ENCODE data around the gene GCFC2.

- RRBS: no CpG with 5 or more reads among the region's 5 CpGs
Measured at GRCh38 chr2:74831863-74832327, 2.0 kb upstream of the HK2 start.

GRCh38 chr2:74833440-74833996 is 409 bp upstream of the HK2 start:
- RRBS: no CpG with 5 or more reads among the region's 38 CpGs

DNA sequence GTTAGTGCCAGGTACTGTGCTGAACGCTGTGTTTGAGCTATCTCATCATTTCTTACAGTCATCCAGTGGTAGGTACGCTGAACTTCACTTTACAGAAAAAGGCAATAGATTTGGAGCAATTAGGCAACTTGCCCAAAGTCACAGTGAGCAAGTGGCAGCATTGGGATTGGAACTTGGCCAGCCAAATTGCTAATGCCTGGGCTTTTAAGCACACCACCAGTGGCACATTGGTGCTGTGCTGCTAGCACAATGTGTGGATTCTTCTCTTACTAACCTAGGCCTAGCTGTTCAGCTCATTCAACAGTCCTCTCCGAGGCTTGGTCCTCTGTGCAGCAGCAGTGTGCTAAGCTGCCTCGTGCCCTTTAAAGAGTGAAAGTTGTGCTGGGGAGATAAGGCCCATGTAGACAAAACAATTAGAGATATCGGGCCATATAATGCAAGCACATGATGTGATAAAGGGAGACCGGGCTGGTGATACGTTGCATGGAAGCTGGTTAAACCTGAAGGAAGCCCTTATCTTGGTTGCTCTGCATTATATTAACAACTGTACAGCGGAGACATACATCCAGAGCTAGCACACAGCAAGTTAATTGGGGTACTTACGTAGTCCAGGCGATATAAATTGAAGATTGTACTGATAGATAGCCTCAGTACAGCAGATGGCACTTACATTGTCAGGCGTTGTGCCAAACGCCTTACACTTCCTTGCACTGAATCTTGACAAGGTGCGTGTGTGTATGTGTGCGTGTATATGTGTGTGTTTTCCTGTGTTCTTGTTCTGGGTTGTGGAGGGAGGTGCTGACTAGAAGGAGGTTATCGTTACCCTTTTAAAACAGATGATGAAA is 28.4 kb downstream of the HK2 start:
- RRBS: no CpG with 5 or more reads among the region's 15 CpGs

DNA sequence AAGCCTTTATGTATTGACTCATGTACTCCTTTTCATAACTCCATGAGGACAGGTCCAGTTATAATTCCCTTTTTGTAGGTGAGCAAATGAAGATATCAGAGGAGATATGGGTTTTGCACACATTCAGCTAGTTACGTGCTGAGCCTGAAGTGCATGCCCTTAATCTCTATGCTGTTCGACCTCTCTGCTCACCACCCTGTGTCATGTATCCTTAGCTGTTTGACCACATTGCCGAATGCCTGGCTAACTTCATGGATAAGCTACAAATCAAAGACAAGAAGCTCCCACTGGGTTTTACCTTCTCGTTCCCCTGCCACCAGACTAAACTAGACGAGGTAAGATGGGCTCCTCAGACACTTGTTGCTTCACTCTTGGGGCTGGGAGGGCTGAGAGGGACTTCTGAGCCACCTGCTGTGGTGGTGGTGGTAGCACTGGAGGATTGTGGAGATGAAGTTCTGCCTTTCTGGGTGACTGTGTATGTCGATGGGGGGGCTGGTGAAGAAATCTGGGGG is 38.2 kb downstream of the HK2 start:
- RRBS: no CpG with 5 or more reads among the region's 6 CpGs

DNA sequence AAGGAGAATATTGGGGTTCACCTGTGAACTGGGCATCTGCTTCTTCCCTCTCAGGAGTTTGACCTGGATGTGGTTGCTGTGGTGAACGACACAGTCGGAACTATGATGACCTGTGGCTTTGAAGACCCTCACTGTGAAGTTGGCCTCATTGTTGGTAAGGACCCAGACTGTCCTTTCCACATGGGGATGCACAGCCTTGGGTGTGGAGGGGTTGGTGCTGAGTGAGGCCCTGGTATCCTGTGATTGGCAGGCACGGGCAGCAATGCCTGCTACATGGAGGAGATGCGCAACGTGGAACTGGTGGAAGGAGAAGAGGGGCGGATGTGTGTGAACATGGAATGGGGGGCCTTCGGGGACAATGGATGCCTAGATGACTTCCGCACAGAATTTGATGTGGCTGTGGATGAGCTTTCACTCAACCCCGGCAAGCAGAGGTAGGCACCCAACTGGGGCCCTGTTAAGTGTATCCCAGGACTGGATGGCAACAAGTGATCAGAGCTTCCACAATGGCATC is 52.4 kb downstream of the HK2 start:
- RRBS: no CpG with 5 or more reads among the region's 9 CpGs

GRCh38 chr2:75710235-75711510 is at the start of gene GCFC2:
GCFC2 (minus strand) TSS chr2:75710915.
- RRBS: 2% methylated on average over 8 of the region's 82 CpGs

DNA sequence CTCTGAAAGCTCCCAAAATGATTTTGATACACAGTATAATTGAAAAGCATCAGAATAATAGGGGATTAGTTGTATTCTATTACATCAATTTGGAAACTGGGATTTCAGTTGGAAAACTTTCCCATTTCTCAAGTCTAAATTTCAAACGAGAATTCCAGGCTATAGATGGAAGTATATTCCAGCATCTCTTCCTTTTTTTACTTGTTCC is 326.9 kb upstream of the GCFC2 start:
- RRBS: no CpG with 5 or more reads among the region's 1 CpG

DNA sequence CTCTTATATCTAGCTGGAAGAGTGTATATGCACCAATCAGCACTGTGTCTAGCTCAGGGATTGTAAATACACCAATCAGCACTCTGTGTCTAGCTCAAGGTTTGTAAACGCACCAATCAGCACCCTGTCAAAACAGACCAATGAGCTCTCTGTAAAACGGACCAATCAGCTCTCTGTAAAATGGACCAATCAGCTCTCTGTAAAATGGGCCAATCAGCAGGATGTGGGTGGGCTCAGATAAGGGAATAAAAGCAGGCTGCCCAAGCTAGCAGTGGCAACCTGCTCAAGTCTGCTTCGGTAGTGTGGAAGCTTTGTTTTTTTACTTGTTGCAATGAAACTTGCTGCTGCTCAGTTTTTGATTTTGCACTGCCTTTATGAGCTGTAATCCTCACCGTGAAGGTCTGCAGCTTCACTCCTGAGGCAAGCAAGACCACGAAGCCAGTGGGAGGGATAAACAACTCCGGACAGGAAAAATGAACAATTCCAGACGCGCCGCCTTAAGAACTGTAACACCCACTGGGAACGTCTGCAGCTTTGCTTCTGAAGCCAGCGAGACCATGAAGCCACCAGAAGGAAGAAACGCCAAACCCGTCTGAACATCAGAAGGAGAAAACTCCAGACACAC is 245.9 kb upstream of the REG3G start:
- RRBS: no CpG with 5 or more reads among the region's 13 CpGs

DNA sequence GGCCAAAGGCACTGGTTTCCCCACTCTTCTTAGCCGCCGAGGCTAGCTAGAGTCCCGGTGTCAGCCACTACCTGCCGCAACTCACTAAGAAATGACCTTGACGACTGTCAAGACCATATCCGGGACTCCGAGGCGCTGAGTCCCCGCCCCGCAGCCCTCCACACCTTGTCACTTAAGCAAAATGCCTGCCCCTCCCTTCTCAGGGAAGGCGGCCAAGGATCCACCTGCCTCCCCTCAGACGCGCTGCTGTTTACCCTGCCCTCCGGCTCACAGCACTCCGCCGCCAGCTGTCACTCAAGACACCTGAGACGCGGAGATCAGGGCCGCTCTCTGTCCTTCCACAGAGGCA is 32.7 kb upstream of the REG3G start:
- RRBS: 90% methylated on average over 4 of the region's 19 CpGs

- RRBS: no CpG with 5 or more reads among the region's 3 CpGs
Measured at GRCh38 chr2:80489671-80490155, 185.2 kb upstream of the LRRTM1 start.

- RRBS: no CpG with 5 or more reads among the region's 2 CpGs
Measured at GRCh38 chr2:84527190-84527659, 10.9 kb downstream of the DNAH6 start.

DNA sequence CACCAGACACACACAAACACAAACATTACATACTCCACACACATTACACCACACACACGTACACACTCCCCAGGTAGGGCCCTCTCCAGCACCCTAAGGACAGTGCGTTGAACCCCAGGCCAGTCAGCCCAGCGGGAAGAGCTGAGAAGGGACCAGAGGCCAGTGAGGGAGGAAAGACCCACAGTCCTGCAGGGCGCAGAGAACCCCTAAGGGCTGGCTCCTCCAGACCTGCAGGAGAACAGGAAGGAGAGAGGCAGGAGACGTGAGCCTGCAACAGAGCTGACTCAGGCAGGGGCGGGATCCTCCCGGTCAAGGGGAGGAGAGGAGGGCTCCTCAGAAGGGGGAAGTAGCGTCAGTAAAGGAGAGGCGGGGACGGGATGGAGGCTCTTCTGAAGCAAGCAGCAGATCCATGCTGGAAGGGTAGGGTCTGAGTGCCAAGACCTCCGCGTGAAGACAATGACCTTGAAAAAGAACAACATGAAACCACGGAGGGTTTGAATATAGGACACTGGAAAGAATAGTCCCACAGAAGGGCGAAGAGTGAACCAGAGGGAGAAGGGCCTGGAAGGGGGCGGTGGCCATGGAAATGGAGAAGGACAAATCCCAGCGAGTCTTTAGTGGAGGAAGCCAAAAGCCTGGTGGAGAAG is 50.8 kb downstream of the TRABD2A start:
- RRBS: no CpG with 5 or more reads among the region's 16 CpGs

DNA sequence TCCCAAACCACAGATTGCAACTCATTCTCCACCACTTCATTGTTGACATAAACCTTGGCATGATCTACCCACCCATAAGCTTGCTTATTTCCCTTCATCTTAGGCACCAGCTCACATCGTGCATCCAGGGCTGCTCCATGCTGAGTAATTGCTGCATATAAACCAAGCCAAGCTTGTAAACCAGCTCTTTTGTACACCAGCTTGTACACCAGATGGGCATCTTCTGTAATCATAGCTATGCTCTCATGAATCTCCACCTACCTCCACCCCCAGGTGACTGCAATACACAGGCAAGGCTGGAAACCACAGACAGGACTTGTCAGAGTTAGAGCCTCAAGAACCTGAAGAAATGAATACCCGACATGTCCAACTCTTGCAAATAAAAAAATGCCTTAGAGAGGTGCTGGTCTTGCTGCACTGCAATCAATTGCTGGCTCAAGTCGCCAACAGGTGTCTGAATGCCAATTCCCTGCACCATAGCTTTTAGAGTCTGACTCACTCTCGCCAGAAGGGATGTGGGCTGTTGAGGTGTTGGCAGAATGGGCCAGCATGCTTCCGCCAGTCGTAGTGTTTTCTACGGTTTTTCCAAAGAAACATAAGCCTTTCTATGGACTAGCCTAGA is 31.4 kb downstream of the TRABD2A start:
- RRBS: no CpG with 5 or more reads among the region's 7 CpGs

DNA sequence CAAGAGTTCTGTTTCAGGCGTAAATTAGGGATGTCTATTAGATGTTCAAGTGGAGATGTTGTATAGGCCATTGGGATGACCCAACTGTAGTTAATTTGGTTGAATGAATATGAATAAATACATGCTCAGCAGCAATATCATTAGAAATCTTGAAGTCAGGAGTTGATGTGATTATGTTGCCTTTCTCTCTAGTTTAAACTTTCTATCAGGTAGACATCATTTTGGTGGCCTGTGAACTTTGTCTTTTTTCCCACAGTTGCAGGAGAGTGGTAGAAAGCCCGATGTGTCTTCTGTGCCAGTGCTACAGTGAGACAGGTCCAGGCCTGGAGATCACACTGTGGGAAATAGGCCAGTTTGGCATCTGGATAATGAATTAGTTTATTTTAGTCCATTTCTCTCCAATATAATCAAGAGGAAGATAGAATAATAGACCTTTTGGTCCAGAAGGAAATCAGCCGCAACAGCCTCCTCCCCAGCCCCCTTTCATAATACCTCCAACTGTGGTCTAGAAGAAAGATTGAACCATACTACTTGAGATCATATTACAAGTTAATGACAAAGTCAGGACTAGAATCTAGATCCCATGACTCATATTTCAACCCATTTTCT is 20.4 kb downstream of the KCMF1 start:
- RRBS: no CpG with 5 or more reads among the region's 3 CpGs

GRCh38 chr2:85053853-85054306 is 79.3 kb upstream of the TCF7L1 start:
- RRBS: no CpG with 5 or more reads among the region's 6 CpGs

- RRBS: 94% methylated on average over 16 of the region's 37 CpGs
Measured at GRCh38 chr2:85134247-85134667, 1.1 kb downstream of the TCF7L1 start.

GRCh38 chr2:85139295-85140351 is 6.4 kb downstream of the TCF7L1 start:
- RRBS: no CpG with 5 or more reads among the region's 7 CpGs

DNA sequence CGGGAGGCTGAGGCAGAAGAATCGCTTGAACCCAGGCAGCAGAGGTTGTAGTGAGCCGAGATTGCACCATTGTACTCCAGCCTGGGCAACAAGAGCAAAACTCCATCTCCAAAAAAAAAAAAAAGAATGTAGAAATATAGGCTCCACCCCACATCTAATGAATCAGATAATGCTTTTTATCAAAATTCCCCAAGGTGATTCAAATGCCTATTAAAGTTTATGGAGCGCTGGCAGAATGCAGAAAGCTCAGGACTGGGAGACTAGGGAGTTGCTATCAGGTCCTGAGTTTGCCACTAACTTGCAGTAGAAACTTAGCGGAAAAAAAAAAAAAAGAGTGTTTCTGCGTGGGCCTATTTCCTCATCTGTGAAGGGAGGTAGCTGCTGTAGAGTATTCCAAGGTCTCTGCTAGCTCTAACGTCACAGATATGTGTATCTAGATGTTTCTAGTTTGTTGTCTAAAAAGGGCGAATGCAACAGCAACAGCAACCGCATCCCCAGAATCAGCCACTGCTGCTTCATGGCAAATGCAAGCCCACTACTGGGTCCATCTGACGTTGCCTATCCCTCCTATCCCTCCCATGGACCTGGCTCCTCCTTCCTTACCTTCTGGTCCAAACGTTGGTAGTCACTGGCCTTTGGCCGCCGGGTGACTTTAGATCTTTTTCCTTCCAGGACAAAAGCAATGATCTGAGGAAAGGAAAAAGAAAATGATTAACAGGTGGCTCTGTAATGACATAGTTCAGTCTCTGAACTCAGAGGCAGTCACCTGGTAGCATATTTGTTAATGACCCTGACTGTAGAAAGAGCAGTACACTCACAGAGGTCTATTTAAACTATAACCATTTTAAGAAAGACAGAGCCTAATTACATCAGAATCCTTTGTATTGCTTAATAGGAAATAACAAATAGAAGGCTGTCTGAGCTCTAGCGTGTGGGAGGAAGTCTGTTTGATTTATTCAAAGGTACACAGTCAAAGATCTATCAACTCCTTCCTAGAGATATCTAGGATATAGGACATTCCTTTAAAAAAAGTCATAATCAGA is 3.2 kb downstream of the TGOLN2 start:
- RRBS: no CpG with 5 or more reads among the region's 14 CpGs

Measured in HCT116 (cell line).